GM19240 (cell line): ENCODE data around the gene B3GALT5.

DNA sequence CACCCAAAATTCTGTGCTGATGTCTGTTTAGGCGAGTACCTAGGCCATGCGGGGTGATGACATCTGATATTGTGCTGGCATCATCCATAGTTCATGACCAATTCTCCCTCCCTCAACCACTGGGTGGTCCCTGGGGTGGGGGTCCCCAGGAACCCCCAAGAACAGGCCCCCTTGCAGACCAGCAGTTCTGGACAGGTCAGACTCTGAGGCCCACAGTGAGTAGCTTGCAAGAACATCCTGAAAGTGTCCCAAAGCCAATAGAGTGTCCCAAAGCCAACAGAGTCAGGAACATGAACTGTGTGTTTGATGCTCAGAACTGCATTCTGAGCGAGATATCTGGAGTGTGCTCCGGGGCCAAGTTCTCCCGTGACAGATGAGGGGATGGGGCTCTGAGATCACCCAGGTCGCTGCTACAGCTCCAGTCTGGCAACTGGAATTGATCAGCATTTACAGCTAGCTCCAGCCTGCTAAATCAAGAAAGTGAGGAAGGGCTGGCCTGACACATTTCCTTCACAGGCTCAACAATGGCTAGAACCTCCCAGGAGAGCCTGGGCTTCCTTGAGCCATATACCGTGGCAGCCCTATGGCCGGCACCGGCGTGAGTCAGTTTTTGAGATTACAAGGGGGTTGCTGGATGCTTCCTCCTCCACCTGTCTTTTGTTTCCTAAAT, 104.0 kb downstream of the ETS2 start:
- RRBS: no CpG with 5 or more reads among the region's 10 CpGs

DNA sequence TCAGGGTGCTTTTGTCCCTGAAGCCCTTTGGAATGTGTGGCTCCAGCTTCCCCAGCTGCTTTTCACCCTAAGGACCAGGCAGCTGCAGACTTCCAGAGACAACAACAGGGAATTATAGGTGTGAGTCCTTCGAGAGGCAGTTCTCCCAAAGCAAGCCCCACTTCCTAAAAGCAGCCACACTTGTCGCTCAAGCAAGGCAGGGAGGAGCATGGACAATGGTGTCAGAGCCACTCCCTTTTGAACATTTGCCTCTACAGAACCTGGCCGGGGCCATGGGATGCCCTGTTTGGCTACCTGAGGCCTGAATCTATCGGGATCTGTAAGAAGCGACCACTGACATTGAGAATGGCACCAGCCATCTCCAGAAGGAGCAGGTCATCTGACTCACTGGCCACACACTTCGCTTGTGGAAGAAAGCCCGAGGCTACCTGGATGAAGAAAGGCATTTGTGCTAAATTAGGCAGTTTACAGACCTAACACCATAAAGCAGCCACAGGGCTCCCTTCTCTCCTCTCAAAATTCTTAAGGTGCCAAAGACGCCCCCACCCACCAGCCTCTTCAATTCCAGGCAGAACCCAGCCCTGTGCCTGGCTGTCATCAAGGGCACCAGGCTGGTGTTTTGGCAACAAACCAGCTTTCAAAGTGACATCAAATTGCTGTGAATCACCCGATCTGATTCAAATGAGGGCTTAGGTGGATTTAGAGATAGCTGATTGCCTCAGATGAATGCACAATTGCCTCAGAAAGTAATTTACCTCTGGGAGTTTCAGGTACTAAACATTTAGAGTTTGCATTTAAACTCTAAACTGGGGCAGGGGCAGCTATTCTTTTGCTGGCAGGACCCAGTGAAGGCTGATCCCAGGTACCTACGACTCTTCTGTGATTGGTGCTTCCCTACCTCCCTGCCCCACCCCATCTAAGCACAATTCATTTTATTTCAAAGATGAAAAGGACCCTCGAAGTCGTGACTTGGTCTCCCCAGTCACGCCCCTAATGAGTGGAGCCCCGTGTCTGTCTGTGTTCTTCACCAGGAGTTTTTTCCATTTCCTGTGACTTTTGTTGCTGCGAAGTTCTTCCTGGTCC, 104.9 kb downstream of the ETS2 start:
- RRBS: no CpG with 5 or more reads among the region's 15 CpGs

- RRBS: no CpG with 5 or more reads among the region's 38 CpGs
These were observed 107.4 kb downstream of the ETS2 start for GRCh38 chr21:38912761-38913823.

- RRBS: no CpG with 5 or more reads among the region's 11 CpGs
These were observed 177.2 kb downstream of the PSMG1 start for GRCh38 chr21:39005997-39006577.

- RRBS: no CpG with 5 or more reads among the region's 10 CpGs
These were observed 152.8 kb downstream of the PSMG1 start for GRCh38 chr21:39030312-39030910.

DNA sequence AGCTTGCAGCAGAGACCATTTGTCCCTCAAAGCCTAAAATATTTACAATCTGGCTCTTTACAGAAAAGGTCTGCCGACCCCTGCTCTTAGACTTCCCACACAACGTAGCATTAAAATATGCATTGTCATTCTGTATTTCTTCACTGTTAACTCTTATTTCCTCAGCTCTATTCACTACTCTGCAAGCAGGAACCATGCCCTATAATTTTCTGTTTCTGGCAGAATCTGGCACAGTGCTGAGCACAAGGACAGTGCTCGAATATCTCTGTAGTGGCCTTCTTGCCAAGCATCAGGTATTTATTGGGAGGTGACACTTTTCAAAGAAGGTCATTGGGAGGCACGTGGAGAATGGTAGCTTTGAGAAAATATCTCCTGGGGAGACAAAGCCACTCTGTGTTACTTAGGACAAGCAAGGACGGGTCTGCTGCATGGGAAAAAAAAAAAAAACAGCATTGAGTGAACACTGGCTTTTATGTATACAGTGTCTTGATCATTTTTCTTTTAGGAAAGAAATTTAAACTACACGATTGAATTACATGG, 77.9 kb downstream of the PSMG1 start:
- RRBS: no CpG with 5 or more reads among the region's 6 CpGs

DNA sequence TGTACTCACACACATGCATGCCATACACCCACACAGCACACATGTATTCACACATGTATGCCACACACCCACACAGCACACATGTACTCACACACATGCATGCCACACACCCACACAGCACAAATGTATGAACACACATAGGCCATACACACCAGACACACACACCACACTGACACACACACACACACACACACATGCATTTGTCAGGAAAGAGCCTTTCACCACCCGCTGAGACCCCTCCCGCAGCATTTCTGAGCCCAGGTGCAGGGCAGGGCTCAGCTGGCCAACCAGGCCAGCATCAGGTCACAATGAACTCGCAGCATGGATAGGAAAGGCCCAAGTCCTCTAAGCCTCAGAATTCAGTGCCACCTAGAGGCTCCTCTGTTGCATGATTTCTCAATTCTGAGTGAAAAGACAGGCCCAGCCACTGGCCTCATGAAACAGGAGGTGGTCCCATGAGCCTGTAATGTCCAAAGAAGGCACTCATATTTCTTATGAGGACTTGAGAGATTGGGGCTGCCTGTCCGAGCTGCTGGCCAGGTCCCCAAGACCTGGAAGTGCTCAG, 57.4 kb downstream of the PSMG1 start:
- RRBS: no CpG with 5 or more reads among the region's 4 CpGs

DNA sequence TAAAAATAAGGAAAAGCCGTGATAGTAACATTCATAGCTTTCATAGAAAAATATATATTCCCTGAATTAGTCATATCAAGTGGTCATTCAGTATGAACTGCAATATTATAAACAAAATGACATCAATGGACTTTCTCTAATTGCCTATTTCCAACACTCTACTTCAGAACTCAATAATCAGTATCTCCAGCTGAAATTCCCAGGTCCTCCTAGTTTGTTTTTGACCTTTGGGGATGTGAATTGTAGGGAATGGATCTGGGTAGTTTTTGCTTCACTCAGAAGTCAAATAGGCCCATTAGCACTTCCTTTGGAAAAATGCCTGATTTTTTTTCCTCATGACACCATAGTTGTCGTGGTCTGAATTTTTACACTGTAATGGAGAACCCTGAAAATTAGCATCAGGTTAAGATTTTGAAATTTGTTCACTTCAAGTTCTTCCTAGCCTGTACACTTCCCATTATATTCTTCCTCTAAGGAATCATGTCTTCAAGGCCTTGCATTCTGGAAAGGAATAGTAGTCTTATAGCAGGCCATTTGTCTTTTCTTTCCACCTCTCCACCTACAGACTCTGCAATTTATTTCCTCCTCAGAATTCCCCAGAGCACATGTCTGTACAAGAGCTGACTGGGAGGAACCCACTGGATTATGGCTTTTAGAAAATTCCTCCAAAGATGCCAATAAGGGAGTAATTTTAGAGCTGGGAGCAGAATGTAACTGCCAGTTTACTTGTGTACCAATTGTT, 3.2 kb upstream of the PSMG1 start:
- RRBS: no CpG with 5 or more reads among the region's 2 CpGs

GRCh38 chr21:39190336-39191447, 7.4 kb upstream of the PSMG1 start:
- RRBS: no CpG with 5 or more reads among the region's 4 CpGs

DNA sequence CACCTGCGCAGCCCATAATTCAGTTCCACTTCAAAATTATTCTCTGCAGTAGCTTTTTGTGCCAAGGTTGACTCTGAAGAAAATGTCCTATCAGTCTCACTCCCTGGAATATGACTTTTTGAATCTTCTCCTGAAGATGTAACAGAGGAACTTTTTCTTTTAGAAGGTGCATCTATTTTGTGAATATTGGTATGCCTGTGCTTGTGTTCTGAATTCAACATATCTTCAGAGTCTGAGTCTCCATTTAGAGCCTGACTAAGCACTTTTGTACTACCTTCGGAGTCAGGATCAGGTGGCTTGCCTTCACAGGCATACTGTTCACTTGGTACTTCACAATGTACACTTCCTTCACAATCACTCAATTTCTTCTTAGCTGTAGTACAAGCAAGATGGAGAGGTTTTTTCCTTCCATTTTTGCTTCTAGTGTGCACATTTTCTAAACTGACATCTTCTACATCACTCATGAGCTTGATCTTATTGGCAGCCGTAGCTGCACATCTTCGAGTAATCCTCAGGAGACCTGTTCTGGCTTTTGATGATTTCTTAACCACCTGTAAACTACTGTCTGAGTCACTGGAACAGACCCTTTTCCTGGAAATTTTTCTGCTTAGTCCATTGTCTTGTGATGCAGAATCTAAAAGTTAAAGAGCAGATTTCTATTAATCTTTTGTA, 13.7 kb upstream of the PSMG1 start:
- RRBS: no CpG with 5 or more reads among the region's 4 CpGs

GRCh38 chr21:39387965-39388548, 7.9 kb downstream of the GET1 start:
- RRBS: no CpG with 5 or more reads among the region's 21 CpGs

DNA sequence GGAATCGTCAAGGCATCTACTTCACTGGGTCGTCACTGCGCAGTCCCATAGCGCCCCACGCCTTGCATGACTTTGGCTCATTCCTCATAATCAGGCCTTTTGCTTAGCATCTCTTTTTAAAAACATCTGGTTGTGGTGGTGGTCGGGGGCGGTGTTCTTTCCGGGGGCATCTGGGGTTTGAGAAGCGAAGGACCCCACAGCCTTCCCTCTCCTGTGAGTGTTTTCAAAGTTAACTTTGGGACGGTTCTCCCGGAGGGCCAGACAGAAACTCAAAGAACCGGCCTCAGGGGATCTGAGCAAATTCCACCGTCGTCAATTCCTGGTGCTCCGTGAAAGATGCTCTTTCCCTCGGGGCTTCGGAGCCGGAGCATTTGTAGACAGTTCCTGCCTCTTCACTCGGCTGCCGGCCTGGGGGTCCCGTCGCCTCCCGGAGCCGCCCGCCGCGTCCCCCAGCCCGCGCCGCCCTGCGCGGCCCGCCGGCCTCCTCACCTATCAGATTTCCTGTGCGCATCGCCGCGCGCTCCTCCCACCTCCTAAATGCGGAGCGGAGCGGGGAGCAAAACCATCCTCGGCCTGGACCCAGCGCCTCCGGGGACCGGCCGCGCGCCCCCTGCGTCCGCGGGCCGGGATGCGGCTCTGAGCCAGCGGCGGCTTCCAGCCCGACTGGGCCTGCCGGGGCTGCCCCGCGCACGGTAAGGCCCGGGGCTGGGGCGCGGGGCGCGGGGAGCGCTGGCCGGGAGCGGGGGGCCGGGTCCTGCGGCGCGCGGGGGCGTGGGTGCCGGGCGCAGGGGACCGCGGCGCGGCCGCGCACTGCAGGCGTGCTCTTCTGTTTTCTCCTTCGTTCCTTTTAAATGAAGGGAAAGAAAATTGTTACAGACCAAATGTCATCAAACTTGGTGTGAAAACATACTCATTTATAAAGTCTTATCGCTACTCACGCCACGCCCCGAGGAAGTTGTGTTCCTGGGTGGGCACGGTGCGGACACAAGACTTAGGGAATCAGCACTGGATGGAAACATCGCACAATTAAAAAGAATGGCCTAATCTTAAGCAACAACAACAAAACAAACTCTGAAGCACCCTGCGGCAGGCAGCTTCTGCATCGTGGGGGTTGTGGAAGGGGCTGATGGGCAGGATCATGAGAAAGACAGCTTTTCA, at the start of gene B3GALT5:
Gene B3GALT5 (plus strand): TSS at position 565 of the 1,158 bp plus-strand sequence.
- RRBS: 17% methylated on average over 33 of the region's 94 CpGs

DNA sequence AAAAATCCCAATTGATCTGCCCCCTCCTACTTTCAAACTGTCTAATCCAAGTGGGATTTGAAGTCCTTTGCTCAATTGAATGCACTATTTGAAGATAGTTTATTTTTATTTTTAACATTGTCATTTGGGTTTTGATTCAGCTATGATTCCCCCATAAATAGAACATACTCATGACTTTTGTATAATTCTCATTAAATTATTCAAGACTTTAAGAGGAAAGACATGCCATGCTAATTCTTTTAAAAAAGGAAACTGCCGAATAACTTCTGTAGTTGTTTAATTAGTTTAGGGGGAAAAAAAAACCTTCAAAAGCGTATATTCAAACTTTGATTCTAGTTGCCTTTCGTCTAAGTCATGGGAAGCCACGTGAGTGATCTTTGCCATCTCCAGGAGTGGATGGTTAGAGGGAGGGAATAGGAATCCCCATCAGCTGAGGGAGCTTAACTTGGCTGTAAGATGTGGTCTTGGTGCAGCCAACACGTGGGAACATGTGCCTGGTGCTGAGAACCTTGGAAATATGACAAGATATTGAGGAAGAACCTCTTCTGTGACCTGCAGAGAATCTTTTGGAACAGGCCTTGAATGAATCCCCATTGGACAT, 1.6 kb downstream of the BACE2 start:
- RRBS: no CpG with 5 or more reads among the region's 5 CpGs

- RRBS: no CpG with 5 or more reads among the region's 14 CpGs
These were observed 51.6 kb downstream of the BACE2 start for GRCh38 chr21:41219301-41220180.

DNA sequence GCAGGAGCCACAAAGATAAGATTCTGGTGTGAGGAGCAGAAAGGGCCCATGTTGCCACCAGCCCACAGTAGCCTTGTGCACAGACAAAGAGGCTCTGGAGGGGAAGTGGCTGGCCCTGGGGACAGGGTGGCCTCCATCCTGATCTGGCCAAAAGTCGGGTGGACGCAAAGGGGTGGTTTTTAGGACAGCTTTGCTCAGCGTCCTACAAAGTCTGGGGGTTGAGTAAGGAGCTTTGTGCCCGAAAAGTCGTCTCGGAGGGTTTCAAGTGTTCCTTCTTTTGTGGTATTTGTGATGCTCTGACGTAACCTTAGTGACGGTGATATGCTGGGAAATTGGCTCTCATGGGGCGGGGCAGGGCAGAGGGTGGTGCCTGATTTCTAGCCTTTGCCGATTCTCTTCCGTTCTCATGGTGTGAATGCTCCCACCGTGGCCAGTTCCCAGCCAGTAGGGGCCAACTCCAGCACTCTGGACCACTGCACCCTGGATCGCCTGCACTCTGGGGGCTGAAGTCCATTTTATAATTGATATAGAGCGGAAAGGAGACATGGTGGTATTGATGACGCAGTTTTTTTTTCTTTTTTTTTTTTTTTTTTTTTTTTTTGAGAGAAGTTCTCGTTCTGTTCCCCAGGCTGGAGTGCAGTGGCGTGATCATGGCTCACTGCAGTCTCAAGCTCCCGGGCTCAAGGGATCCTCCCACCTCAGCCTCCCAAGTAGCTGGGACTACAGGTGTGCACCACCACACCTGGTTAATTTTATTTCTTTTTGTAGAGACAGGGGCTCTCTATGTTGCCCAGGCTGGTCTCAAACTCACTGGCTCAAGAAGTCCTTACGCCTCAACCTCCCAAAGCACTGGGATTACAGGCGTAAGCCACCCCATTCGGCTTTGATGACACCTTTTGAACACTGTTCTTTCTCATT, 608 bp downstream of the MX2 start:
- RRBS: no CpG with 5 or more reads among the region's 21 CpGs

DNA sequence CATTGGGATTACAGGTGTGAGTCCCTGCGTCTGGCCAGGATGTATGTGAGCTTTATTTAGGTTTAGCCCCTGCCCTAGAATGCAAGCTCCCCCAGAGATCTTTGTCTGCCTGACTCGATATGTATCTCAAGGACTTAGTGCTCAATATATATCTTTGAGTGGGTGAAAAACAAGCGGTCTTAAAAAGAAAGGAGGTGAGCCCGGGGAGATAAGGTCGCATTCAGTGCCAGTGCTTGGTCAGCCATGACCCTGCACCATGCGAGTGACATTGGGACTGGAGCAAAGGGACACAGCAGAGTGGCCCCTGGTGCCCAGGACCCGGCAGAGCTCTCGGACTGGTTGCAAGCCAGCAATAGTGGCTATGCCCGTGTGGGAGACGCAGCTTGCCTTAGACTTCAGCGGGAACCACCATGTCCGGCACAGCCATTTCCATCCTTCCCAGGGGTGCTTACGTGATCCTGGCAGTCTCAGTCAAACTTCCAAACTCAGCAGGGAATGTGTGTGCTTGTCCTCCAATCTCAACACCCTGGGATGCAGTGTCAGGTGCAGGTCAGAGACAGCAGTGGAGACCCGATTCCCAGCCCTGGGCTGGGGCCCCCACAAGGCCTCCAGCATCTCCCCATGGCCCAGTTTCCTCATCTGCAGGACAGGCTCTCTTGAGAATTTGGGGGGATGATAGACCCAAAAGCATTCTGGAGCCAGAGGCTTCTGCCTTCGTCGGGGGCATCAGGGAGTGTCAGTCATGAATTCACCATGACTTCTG, 1.7 kb downstream of the MX2 start:
- RRBS: 99% methylated on average over 6 of the region's 16 CpGs

DNA sequence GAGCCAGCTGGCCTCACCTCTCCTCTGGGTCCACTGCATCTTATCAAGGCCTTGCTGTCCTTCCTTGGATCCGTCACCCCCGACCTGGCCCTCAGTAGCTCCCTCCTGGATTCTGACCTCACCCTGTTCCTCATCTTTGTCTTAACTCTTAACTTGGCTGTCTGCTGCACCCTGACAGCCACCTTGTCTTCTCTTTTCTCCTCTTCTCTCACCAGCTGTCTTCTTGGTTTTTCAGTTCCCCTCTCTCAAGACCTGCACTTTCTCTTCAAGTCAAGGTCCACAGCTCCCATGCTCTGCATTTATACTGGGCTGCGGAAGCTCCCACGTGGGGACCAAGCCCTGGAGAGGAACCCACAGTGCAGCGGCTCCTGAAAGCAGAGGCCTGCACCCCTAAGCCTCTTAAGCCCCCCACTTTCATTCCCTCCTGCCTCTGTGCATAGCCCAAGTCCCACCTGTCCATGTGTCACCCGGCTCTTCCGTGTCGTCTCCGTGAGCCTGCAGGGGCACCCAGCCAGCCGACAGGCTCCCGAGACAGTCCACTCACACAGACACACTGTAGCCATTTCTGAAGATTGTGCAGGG, 6.0 kb downstream of the MX2 start:
- RRBS: no CpG with 5 or more reads among the region's 11 CpGs

GRCh38 chr21:41427086-41427508, 1.1 kb downstream of the MX1 start:
- RRBS: 39% methylated on average over 3 of the region's 13 CpGs

DNA sequence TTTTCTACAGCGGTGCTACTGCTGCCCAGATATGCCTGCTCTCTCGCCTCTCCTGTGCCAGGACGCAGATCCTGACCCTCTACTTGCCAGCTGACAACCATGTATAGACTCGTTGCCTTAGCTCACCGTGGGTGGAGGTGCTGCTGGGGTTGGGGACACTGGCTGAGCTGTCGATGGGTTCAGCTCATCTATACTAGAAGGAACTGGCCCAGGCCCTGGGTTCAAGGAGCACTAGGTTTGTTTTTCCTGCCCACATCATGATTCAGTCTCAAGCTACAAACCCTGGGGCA, 6.1 kb downstream of the MX1 start:
- RRBS: no CpG with 5 or more reads among the region's 6 CpGs

- RRBS: no CpG with 5 or more reads among the region's 11 CpGs
These were observed 22.1 kb downstream of the TMPRSS2 start for GRCh38 chr21:41485679-41486360.